ENCODE data around the gene THEGL.

DNA sequence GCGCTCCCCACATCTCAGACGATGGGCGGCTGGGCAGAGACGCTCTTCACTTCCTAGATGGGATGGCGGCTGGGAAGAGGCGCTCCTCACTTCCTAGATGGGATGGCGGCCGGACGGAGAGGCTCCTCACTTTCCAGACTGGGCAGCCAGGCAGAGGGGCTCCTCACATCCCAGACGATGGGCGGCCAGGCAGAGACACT, 96.7 kb downstream of the PDGFRA start:
- PRO-cap: no peak

DNA sequence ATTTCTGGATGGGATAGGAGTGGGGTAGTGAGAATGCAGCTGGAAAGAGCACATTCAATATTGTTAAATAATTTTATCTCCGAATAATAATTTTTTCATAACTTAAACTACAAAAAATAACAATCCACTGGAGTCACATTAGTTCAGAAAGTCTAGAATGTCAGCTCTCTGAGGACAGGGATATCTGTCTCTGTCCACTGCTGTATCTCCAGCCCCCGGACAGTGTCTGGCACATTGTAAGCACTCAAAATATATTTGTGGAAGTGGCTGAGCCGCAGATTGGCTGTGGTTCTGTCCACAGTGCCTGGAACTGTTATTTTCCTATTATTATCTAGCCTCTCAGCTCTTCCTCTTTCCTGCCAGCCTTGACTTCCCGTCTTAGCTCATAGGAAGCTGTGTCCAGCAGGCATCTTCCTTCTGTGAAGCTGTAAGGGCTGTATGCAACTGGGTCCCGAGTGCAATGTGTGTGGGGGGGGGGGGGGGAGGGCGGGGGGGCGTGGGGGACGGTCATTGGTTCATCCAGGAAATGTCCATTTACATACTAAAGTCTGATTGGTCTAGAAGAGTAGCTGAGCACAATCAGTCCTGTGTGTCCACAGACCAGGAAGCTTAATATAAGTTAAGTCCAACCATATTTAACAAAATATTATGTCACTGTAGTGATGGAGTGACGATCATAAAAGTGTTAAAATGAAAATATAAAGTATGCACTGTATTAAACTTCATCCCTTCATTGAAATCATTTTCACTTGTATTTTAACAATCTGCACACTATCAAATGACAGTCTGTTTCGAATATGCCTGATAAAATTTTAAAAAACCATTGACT, 210.7 kb downstream of the PDGFRA start:
- PRO-cap: no peak

DNA sequence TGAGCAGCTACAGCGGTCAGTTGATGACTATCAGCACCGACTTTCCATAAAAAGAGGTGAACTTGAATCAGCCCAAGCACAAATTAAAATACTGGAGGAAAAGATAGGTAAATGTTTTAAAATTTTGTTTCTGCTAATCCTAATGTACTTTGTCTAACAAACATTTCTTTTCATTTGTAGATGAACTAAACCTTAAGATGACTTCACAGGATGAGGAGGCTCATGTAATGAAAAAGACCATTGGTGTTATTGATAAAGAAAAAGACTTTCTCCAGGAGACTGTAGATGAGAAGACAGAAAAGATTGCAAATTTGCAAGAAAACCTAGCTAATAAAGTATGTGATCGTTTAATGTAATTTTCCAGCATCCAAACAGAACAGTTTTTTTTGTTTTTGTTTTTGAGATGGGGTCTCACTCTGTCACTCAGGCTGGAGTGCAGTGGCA, 49.6 kb upstream of the CRACD start:
- PRO-cap: no peak

DNA sequence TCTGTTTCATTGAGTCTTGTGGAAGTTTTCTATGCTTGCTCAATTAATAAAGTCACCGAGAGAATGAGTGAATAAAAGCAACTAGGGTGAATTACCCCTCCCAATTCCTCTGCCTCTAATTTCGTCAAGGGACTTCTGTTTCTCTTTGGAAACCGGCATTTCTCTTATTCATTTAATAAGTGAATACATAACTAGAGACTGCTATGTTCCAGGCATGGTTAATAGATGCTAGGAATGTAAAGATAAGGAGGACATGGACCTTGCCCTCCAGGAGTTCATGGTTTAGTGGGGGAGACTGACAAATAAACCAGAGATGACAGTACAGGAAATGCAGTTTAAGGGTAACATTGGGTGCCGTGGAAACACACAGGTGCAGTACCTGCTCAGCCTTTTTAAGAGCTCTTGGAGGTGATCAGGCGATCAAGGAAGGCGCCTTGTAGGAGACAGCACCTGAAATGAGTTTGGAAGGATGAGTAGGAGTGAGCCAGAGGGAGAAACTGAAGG, 145.9 kb downstream of the AASDH start:
- PRO-cap: no peak

DNA sequence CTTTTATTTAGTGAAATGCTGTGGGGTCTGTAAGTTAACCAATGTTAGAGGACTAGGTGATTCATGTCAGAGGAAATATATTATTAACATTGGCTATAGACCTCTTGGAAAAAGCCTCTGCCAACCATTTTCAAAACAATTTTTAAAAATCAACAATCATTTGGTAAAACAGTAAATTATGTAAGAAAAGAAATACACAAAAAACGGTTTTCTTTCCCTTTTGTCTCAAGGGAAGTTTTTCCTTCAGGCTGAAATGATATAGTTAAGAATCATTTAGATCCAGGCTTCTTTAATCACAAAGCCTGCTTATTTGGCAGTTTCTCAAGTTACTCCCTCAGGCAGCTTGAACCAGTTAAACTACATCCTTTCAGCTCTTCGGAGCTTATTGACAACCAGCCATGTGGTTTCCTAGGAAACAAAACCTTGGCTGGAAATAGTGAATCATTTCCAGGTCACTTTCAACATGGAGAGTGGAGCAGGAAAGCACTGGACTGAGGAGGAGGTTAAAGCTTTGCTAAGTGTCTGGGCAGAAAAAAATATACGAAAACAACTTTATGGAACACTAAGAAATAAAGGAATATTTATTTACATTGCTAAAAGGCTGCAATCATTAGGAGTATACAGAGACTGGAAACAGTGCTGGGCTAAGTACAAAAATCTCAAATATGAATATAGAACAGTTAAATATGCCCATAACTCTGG, 22.9 kb upstream of the AASDH start:
- PRO-cap: unidirectional peak, plus-strand start at position 455 of the sequence

GRCh38 chr4:56414106-56414463, 21.3 kb downstream of the PPAT start:
- PRO-cap: no peak

DNA sequence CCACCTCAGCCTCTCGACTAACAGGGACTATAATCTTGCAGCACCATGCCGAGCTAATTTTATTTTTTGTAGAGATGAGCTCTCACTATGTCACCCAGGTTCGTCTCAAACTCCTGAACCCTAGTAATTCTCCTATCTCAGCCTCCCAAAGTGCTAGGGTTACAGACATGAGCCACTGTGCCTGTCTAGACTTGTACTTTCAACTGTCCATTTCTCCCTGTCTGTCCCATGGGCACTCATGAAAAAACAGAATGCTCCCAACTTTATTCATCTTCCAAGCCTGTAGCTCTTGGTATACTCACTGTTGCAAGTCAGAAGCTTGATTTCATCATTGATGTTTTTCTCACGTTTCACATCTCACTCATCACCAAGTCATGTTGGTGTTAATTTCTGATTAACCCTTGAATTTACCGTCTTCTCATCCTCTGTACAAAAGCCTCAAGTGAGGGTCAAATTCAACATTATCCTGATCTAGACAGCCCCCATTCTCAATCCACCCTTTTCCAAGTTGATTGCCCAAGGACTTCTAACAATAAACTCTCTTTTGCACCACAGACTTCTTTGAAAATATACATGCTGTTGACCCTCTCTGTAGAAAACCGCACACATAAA, 7.3 kb upstream of the SRP72 start:
- PRO-cap: no peak

DNA sequence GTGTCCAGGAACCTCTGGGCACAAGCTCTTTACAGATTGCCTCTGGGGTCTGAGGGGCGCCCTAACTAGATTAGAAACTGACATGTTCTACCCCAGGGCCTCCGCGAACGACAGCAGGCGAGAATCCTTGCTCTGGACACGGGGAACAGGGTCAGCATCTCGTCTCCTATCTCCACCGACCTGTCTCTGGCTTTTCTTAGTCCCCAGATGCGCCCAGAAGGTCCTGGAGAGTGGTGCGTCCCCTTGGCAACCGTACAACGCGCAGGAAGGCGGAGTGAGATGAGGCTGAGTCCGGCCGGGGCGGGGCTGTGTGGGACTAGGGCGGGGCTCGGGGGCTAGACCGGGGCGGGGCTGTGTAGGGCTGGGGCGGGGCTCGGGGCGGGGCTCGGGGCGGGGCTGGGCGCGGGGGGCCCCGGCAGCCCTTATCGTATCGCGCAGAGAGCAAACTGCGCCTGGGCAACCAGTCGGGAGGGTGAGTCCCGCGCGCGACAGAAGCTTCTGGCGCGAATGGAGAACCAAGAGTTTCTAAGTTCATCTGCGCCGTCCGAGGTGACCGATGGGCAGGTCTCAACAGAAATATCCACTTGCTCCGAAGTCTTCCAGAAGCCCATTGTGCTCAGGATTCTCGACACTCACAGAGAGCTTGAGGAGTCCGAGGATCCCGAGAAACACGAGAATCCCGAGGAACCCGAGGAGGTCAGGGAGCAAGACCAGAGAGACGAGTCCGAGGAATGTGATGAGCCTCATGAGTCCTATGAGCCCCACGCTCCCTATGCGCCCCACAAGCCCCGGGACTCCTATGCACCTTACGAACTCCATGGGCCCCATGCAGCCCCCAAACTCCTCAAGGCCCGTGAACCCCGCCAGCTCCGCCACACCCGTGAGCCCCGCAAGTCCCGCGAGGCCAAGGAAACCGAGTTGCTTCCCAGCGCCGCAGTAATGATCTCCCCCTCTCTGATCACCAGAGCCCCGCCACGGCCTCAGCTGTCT, at the start of gene THEGL:
Gene THEGL, plus strand, starts transcription at position 437 of the 990 bp plus-strand sequence.
- PRO-cap: unidirectional peak, plus-strand start at position 444 of the sequence; bidirectional peak, plus-strand start at position 721 of the sequence, minus-strand start at position 614 of the sequence

DNA sequence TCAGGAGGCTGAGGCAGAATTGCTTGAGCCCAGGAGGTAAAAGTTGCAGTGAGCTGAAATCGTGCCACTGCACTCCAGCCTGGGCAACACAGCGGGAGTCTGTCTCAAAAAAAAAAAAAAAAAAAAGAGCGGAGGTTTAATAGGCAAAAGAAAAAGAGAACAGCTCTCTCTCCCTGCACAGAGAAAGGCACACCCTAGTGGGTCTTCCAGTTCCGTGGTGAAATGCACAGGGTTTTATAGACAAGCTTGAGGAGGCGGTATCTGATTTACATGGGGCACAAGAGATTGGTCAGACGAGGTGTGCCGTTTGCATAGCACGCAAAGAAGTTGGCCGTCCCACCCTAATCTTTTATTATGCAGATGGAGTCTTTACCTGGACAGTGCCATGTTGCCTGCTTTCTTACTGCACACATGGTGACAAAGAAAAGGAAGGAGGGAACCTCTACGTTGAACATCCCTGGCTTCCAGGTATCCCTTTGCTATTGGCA, 33.5 kb upstream of the REST start:
- PRO-cap: no peak

- PRO-cap: unidirectional peak, minus-strand start at chr4:56909793
Observed at GRCh38 chr4:56909681-56910046, 2.0 kb downstream of the REST start.

- PRO-cap: no peak
Observed at GRCh38 chr4:56929851-56930817, 22.4 kb downstream of the REST start.

GRCh38 chr4:57009010-57009735, 30.5 kb downstream of the POLR2B start:
- PRO-cap: no peak

DNA sequence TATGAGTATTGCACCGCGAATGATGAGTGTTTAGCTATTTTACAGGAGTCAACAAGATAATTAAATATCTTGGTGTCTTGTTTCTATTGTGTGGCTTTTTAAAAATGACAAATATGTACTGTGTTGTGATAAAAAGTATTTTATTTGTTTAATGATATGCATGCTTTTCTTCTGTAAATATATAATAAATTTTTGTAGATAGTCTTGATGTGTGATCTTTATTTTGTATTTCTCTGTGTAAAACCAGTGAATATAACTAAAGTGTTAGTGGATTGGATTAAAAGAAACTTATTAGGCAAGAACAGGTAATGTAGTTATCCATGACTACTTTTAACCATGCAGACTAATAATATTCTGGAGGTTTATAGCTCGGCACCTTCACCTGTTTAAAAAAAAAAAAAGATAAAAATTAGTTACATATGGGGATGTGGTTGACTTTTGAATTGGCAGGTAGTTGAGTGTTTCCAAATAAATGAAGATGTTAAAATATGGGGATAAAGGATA, 52.3 kb downstream of the POLR2B start:
- PRO-cap: no peak

- PRO-cap: no peak
Observed at GRCh38 chr4:57049493-57050095, 60.6 kb downstream of the IGFBP7 start.

DNA sequence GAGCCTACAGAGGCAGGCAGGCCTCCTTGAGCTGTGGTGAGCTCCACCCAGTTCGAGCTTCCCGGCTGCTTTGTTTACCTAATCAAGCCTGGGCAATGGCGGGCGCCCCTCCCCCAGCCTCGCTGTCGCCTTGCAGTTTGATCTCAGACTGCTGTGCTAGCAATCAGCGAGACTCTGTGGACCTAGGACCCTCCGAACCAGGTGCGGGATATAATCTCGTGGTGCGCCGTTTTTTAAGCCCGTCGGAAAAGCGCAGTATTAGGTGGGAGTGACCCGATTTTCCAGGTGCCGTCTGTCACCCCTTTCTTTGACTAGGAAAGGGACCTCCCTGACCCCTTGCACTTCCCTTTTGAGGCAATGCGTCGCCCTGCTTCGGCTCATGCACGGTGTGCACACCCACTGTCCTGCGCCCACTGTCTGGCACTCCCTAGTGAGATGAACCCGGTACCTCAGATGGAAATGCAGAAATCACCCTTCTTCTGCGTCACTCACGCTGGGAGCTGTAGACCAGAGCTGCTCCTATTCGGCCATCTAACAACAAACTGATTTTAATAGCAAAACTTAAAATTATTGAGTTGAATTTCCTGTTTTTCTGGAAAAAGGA, 363.3 kb upstream of the ADGRL3 start:
- PRO-cap: no peak

GRCh38 chr4:61767224-61767882, 567.2 kb downstream of the ADGRL3 start:
- PRO-cap: no peak

- PRO-cap: no peak
Observed at GRCh38 chr4:62134002-62134396, 933.9 kb downstream of the ADGRL3 start.

DNA sequence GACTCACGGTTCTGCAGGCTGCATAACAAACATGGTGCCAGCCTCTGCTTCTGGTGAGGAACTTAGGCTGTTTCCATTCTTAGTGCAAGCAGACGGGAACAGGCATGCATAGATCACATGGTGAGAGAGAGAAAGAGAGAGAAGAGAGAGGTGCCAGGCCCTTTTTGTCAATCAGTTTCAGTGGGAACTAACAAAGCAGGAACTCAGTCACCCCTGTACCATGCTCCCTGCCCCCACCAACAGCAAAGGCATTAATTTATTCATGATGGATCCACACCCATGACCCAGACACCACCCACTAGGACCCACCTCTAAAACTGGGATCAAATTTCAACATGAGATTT, 615.0 kb upstream of the TECRL start:
- PRO-cap: no peak

- PRO-cap: no peak
Observed at GRCh38 chr4:66574900-66575649, 904.8 kb upstream of the EPHA5 start.

- PRO-cap: no peak
Observed at GRCh38 chr4:67701633-67701861, 592 bp upstream of the UBA6 start.

All from endodermal cell (in vitro differentiated cells).